Peripheral blood mononuclear cell (primary cell): ENCODE results near the genes NAIP and BDP1.

DNA sequence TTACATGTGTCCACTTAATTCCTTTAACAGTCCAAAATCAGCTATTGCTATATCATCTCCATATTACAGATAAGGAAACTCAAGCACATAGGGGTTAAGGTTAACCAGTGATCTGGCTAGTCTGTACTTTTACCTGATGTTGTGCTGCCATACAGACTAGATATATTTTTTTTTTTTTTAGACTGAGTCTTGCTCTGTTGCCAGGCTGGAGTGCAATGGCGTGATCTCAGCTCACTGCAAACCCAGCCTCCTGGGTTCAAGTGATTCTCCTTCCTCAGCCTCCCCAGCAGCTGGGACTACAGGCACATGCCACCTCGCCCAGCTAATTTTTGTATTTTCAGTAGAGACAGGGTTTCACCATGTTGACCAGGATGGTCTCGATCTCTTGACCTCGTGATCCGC, at the start of gene NAIP:
Gene NAIP (minus strand): TSS at position 142 of the 402 bp plus-strand sequence.
- PRO-cap, 8 experiments = no peak in any of the 8 experiments

- PRO-cap, 8 experiments = no peak in any of the 8 experiments
These were observed 9.8 kb upstream of the BDP1 start for GRCh38 chr5:71445635-71446076.

GRCh38 chr5:71455318-71456463, at the start of gene BDP1:
Gene BDP1 (plus strand): TSS chr5:71455651.
- PRO-cap, 8 experiments = peak in 8 of 8 experiments; most common plus-strand start chr5:71455687 (in 5); most common minus-strand start chr5:71455879 (in 8)

GRCh38 chr5:71694079-71694560, 25.0 kb upstream of the CARTPT start:
- PRO-cap, 8 experiments = no peak in any of the 8 experiments

DNA sequence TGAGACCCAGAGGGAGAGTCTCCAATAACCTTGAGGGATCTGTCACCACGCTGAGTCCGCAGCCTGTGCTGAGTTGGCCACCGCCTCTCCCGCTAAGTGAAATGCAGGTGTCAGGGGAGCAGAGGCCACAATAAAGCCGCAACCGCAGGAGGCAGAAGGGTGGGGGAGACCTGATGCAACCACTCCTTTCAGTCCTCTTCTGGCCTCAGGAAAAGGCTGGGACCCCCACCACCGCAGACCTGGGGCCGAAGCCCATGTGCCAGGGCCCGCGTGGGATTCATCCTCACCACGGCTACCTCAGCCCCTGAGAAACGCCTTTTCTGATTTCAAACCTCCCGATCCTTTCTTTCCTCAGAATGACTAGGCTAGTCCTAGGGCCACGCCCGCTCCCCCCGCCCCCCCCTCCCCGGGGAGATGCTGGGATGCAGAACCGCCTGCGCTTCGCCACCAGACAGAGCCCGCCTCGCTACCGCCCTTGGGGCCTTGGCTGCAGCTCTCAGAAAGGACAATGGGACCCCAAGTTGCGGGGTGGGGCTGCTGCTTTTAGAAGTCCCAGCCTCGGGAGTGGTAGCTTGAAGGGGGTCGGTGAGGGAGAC, 719 bp downstream of the MAP1B start:
- PRO-cap, 8 experiments = no peak in any of the 8 experiments

GRCh38 chr5:72194698-72195594, 87.7 kb downstream of the MAP1B start:
- PRO-cap, 8 experiments = no peak in any of the 8 experiments

DNA sequence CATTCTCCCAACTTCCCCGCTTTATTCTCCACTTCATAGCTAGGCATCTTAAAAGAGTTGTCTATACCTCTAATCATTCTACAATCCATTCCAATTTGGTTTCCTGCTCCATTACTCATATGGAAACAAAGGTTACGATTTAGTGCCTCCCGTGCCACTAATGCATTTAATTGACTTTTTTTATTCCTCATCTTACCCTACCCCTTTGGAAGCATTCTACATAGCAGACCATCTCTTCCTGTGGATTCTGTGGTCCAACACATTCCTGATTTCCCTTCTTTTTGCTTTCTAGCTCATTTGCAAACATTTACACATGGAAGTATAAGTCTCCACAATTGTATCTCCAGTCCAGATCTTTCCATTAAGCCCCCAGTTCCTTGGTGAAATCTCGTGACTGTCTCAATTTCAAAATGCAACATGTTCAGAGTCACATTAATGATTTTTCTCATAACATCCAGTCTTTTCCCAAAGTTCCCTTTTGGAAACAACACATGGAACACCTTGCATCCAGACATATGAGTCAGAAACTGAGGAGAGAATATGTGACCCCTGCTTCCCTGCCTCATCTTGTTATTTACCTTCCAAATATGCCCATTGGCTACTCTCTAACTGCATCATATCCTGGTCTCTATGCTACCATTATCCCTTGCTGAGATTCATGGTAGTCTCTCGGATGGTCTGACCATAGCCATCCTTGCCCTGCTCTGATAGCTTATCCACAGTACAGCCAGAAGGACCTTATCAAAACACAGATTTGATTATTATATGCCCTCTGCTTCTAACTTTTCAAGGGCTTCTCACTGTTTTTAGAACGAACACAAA, 89.5 kb downstream of the MRPS27 start:
- PRO-cap, 8 experiments = no peak in any of the 8 experiments

DNA sequence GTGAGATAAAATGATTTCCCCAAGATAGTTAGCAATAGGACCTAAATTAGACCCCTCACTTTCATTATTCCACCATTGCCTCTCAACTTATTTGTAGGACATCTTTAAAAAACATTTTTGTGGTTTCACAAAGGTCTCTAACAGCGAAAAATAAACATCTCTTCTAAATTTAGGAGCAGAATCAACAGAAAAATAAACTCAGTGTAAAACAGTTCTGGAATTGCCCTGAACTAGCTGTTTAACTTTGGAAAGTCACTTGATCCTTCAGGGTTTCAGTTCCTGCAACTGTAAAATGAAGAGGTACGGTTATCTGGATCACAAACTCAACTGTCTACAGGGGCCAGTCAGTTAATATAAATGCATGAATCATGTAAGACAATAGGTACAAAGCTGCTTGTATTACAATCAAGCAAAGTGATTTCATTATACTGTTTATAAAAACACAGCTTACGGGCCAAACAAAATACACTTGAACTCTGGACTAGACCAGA, 73.2 kb downstream of the MRPS27 start:
- PRO-cap, 8 experiments = no peak in any of the 8 experiments

DNA sequence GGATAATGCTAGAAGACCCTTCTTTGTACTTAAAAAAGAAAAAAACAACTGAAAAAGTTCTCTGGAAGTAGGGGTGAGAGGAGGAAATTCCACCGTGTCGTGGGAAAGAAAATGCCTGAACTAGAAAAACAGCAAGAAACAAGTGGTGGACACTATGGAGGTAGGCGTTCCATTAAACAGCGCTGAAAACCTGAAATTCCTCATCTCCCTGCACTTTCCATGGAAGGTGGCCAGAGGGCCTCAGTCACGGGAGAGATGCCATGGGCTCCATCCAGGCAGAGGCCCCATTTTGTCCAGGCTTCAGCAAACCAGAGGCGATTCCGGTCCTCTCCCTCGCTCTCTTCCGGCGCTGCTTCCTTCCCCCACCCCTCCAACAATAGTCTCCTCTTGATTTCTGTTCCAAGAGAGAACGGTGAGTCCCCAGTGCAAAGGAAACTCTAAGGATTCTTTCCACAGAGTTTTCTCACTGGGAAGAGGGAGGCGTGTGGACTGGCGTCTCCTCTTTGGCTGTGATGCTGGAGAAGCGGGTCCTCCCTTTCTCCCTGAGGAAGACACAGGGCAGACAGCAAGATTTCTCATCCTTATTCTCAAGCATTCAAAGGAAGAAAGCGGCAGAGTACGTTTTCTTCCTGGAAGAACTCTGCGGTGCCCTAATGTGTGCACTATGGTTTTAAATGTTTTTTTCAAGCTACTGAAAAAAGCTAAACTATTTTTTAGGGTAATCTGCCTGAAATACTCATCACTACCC, 7.4 kb downstream of the ZNF366 start:
- PRO-cap, 8 experiments = no peak in any of the 8 experiments

DNA sequence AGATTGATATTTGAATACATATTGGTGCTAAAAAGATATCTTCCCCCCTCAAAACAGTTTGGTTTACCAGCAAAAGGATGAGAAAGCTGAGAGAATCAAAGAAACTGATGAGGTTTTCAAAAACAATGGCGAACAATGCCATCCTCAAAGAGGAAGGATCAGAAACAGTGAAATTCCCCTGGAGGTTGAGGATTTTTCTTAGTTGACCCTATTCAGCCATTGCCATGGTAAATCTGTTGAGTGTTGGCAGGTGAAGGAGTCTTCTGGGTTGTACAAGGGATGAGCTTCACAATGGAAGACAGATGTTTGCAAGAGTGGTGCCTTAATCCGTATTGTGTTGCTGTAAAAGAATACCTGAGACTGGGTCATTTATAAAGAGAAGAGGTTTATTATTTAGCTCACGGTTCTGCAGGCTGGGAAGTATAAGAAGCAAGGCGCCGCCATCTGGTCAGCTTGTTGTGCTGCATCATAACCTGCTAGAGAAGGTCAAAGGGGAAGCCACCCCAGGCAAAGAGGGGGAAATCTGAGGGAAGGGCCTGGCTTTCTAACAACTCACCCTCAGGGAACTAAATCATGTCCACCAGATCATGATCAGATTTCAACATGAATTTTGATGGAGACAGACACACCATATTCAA, 2.4 kb downstream of the TNPO1 start:
- PRO-cap, 8 experiments = peak in 1 of 8 experiments; most common plus-strand start position 243 of the sequence (in 1)

GRCh38 chr5:72937723-72938779, 17.8 kb upstream of the FCHO2 start:
- PRO-cap, 8 experiments = no peak in any of the 8 experiments

DNA sequence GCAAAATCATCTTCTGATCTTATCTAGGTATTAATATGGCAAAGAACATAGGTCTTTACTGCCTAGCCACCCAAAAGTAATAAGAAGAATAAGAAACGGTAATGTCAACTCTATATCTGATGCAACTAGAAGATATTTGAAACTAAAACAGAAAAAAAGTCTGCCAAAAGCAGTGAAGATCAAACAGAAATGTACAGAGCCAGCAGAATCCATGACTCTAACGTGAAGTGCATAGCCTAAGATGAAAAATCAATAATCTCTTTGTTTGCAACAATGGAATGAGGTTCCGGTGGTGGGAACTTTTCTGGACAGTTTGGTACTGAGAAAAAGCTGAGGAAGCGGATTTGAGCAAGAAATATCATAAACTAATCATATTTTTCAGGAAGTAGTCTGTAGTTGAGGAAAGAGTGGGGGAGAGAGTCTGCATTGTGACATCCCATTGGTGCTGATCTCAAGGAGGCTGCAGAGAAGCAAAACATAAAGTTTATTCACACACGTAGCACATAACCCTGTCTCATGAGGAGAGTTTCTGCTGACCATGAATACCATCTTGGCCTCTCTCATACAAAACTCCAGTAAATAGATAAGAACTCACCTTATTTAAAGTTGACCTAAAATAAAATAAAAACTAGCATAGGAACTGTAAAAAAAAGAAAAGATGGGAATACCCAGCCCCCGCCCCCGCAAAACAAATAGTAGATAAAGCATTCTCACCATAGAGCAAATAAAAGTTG, 15.8 kb upstream of the FCHO2 start:
- PRO-cap, 8 experiments = no peak in any of the 8 experiments

DNA sequence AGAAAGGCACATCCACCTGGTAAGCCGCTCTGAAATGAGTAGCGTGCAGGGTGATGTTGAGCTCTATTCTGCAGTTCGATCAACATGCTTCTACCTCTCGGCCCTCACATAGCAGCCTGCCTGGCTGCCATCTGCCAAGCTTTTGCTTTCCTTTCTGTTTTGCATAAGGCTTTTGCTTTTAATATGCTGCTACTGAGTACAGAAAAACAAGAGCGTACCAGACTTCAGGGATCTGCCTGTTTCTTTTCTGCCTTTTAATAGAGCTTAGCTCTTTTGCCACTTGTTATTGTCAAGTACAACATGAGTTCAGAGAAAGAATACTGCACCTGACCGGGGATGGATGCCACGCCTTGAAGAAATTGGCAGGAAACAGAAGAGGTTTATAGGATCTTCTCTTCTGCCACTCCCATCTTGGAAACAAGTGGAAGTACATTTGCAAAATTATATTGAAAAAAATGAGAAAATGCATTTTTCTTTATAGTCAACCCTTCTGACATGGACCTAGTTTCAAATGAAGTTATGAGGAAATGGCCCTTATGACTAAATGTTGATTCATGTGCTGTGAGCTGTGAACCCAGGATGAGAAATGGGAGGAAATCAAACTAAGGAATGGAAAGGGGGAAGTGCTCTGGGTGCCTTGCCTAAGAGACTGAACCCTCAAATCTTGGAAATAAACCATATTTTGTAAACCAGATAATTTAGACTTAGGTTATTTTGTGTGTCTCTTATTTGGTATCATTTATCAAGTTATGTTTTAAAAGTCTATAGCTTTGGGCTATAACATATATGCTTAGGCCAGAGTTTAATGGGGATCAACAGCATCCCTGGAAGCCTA, 3.9 kb upstream of the FCHO2 start:
- PRO-cap, 8 experiments = no peak in any of the 8 experiments

DNA sequence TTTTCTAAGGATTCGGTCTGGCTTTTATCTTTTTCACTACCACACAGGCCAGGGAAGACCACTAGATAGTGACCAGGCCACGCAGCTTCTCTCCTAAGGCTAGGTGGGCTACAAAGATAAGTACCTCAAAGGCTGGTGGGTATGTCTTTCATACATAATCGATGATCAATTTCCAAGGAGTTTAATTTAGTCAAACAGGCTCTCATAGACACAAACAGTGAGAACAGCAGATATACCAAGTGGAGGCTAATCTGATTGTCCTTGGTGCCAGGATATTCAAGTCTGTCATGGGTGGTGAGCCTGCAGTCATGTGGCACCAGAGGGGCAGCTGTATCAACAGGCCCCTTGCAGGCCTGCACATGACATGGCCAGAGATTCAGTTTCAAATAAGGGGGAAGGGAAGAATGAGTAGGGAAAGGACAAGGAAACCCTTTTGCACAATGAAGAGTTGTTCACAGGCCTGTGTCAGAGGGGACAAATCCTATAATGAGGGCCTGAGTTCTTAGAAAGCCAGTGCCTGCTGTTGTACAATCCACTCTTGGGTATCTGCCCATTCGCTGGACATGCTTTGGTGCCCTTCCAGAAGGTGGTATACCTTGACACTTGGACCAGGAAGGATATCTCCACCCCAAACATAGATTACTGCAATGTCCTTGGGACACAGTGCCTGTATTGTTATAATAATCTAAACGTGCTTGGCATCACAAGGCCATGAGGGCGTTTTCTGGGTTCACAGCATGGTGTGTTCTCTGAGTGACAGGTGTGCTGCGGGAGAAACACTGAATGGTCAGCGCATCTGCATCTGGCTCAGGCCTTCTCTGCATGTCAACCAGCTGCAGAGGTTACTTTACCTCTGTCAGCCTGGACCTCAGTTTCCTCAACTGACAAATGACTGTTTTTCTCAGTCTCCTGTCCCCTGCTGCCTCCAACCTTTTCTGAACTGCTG, 2.0 kb upstream of the TMEM171 start:
- PRO-cap, 8 experiments = no peak in any of the 8 experiments

- PRO-cap, 8 experiments = no peak in any of the 8 experiments
These were observed 40.5 kb downstream of the TMEM174 start for GRCh38 chr5:73213246-73214081.

DNA sequence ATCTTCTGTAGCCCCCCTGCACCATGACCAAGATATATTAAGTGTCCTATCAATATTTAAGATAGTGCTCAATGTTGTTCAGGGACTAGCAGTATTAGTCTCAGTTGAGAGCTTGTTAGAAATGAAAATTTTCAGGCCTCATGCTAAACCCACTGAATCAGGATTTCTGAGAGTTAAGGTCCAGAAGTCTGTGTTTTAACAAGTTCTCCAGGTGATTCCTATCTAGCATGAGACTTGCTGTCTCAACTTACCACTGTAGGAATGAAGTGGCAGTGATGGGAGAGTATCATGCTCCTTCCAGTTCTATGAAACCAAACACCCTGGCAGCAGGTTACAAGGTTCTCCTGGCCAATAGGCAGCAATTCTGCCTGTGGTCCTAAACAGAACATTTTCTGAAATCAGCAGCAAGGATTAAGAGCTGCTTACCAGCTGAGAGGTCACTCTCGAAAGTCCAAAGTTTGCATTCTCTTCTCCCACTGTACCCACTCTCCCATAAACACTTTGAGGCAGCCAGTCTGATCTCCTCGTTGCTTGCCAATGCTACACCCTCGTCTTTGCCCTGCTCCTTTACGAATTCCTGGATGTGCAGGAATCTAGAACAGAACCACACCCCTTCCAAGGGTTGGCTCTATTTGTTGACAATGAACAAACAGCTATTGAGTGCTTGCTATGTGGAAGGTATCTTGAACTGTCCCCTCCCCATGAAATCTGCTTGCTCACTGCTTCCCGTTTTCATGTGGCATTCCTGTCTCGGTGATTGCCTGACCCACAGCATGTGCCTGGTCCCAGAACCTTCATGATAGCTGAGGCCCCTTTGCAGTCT, 100.5 kb downstream of the TMEM174 start:
- PRO-cap, 8 experiments = no peak in any of the 8 experiments

- PRO-cap, 8 experiments = no peak in any of the 8 experiments
These were observed 102.0 kb downstream of the TMEM174 start for GRCh38 chr5:73274638-73275759.

- PRO-cap, 8 experiments = no peak in any of the 8 experiments
These were observed 137.0 kb downstream of the FOXD1 start for GRCh38 chr5:73311279-73312205.

GRCh38 chr5:73436465-73436798, 12.1 kb downstream of the FOXD1 start:
- PRO-cap, 8 experiments = no peak in any of the 8 experiments

GRCh38 chr5:73803701-73804066, 177.7 kb downstream of the ARHGEF28 start:
- PRO-cap, 8 experiments = no peak in any of the 8 experiments